Temporal lobe (tissue), 2 donors: ENCODE measurements around a stretch of chr7.

GRCh38 chr7:24596770-24597946 lies 23.9 kb downstream of the PALS2 start:
- RAMPAGE, long total RNA, result no peak

GRCh38 chr7:24688491-24689131 lies 68.7 kb downstream of the GSDME start:
- RAMPAGE, long total RNA, result no peak

- RAMPAGE, long total RNA, result no peak
Observed at GRCh38 chr7:24719352-24719512, 38.0 kb downstream of the GSDME start.

DNA sequence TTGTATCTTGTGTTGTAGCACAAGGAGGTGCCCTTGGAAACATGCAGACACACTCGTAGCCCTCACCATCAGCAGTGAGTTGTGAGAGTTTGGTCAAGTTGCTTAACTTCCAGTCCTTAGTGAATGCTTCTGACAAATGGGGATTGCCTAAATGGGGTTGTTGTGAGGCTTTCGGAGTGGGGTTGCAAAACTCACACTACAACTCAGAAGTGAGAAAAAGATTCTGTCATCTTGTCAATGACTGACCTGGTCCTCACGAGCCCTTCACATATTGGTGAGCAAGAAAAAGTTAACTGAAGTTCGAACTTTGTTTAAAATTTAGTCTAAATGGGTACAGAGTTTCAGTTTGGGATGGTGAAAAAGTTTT lies 29.1 kb upstream of the GSDME start:
- RAMPAGE, long total RNA, result no peak

- RAMPAGE, long total RNA, result no peak
Observed at GRCh38 chr7:24795037-24795788, 37.9 kb upstream of the GSDME start.

DNA sequence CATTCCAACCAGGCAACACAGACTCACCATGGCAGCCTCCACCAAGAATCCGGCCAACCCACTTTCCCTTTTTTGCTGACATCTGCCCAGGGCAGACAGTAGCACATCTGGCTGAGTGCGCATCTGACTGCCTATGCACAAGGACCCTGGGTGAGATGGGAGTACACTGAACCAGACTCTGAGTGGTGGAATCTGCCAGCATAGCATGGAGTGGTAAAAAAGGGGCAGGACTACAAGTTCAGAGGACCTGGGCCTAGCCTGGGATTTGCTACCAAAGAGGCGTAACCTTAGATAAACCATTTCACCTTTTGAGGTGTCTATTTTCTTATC lies 16.6 kb downstream of the OSBPL3 start:
- RAMPAGE, long total RNA, result no peak

DNA sequence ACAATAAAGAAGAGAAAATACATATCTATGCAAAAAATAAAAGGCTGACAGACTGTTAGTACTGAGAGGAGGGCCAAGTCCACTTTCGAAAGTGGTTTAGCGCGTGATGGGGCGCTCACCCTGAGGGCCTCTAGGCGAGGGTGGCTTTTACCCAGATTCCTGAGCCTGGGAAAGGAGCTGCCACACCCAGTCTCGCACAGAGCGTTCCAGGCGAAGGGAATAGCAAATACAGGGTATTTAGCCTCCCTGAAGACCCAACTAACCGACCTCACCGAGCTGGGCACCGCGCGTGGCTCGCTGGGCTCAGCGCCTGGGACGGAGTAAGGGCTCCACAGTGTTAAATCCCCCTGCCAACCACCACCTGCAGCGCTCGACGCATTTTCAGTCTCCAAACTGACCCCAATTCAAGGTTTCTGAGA lies 1.2 kb upstream of the OSBPL3 start:
- RAMPAGE, long total RNA, result no peak

- RAMPAGE, long total RNA, result no peak
Observed at GRCh38 chr7:25121780-25122427, 3.2 kb downstream of the CYCS start.

GRCh38 chr7:25123863-25124212 lies 1.2 kb downstream of the CYCS start:
- RAMPAGE, long total RNA, result no peak

DNA sequence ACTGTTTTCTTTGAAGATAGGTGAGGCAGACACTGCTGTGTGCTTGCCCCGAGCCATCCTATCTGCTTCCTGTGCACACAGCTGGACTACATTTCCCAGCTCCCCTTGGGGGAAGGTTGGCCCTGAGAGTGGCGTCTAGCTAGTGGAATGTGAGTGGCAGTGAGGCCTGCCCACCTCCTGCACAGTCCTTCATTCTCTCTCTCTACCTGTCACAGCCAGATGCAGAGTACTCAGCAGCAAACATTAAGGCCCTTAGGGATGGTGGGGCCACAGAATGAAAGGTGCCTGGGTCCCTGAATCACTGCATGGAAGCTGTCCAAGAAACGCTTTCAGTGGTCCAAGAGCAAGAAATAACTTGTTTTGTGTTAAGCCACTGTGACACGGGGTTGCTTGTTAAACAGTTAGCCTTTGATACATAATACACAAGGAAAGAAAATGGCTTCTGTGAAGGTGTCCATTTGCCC lies 257.7 kb upstream of the NFE2L3 start:
- RAMPAGE, long total RNA, result no peak

DNA sequence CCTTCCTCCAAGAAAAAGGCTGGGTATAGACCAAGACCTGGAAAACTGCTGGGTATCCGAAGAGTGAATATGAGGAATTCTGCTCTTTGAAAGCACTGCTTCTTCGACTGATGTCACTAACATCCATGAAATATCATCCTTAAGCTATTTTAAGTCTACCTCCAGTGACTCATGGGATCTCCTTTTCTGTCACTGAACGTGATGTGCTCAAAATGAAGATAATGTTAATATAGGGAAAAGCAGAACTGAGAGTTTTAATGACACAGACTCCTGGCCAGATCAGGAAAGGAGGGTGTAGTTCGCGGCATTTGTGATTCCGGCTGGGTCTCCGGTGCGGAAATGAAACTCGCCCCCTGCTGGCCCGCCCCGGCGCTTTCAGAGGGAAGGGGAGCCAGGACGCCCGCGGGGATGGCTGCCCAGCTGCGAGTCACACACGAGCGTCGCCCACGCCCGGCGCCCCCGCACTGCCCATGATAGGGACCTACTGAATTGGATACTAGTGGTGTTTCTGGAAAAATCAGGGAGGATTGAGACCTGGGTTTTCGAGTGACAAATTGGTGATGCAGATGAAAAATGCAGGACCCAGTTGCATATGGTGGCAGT lies 256.7 kb upstream of the NFE2L3 start:
- RAMPAGE, long total RNA, result no peak

DNA sequence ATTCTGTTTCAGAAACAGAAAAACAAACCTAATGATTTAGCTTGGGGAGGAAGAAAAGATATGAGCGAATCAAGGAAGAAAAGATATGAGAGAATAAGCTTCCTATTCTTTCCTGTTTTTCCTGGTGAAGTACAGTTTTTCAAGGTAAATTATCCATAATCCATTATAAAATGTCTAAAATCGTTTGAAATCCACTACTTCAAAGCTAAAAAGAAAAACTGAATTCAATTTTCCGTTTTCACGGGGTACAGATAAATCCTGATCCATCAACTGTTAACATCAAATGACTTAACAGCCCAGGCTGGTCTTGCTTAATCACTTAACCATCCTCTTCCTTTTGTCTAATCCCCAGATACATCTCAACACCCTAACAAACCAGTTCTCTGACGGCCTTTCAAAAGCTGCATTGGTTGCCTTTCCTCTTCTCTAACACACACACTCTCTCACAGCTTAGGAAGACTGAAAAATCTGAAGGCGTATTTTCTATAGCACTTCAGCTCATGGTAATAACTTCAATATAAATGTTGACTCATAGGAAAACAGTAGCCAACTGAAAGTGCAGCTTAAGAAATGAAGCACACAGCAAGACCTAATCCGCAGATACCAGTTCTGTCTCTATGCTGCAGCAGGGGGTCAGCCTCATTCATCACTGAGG lies 212.0 kb upstream of the NFE2L3 start:
- RAMPAGE, long total RNA, result no peak

- RAMPAGE, long total RNA, result no peak
Observed at GRCh38 chr7:26185130-26185496, 15.4 kb downstream of the HNRNPA2B1 start.

GRCh38 chr7:26189450-26190462 lies 10.8 kb downstream of the HNRNPA2B1 start:
- RAMPAGE, long total RNA, result no peak

DNA sequence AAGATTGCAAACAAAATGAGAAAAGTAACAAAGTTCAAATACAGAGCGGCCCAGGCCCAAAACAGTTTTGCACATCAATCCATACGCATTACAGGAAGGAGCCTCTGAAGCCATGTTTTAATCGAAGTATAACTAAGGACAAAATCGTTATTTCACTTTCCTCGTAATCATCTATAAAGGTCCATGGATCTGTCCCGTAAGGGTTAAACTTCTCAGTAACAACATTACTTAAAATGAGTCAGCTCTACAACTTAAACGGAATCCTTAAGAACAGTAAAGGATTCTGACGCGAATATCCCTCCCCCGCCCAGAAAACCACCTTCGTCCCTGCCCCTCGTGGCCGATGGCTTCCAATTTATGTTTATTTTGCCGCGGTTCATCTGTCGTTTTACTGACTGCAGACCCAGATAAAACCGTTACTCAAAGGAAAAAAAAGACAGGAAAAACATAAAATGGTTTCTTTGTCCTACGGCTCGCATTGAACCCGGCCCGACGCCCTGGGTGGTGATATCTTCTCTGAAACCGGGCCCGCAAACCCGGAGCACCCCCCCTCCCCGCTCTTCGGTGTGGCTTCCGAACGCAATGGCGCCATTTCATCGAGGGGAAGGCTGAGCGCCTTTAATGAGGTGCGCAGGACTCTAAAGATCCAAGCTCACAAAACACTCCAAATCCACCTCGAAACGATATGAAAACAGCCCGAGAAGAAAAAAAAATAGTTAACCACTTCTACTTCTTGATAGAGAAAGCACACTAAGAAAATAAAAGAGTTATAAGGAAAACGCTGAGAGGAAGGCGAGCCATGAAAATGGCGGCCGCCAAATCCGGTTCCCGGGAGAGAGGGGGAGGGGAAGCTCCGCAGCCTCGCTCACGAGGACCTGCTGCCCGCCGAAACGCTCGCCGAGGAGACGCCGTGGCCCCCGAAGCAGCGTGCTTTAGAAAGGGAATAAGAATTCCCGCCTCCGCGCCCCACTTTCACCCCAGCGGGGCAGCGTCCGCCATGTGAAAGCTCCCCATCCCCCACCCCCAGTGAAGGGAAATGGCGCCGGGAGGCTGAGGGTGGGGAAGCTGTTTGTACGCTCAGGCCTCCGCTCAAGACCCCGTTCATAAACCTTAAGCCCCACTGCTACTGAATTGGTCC lies 847 bp downstream of the HNRNPA2B1 start:
- RAMPAGE, long total RNA, result no peak

GRCh38 chr7:26367087-26367846 lies 75.6 kb downstream of the SNX10 start:
- RAMPAGE, long total RNA, result no peak

DNA sequence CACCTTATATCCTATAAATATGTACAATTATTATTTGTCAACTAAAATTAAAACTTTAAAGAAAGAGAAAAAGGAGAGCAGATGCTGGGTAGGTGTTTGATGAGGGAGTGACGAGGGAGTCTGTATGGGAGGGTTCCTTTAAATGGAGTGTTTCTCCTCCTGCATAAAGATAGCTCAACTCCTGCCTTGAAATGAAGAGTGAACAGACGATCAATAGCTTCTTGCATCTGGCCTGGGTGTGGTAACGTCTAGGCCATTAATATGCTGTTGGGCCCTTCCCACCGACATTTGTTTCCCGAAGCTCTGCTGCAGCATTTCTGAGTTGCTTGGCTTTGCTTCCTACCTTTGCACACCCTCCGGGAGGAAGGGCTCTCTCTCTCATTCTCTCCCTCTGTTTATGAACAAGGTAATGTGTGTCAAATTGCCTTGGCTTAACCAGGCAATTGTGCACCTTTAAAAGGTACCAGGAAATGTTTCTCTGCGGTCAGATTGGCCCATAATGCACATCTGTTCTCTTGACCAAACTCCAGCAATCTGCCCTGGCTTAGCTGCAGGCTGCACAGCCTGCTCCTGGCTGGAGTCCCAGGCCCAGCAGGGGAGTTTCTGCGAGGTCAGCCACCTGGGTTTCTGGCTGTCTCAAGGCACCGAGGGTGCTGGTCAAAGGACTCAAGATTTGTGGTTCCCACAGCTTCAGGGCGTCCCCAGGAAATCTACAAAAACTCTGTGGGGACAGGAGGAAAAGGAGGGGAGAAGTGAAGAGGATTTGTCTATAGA lies 223.7 kb downstream of the SNX10 start:
- RAMPAGE, long total RNA, result no peak

DNA sequence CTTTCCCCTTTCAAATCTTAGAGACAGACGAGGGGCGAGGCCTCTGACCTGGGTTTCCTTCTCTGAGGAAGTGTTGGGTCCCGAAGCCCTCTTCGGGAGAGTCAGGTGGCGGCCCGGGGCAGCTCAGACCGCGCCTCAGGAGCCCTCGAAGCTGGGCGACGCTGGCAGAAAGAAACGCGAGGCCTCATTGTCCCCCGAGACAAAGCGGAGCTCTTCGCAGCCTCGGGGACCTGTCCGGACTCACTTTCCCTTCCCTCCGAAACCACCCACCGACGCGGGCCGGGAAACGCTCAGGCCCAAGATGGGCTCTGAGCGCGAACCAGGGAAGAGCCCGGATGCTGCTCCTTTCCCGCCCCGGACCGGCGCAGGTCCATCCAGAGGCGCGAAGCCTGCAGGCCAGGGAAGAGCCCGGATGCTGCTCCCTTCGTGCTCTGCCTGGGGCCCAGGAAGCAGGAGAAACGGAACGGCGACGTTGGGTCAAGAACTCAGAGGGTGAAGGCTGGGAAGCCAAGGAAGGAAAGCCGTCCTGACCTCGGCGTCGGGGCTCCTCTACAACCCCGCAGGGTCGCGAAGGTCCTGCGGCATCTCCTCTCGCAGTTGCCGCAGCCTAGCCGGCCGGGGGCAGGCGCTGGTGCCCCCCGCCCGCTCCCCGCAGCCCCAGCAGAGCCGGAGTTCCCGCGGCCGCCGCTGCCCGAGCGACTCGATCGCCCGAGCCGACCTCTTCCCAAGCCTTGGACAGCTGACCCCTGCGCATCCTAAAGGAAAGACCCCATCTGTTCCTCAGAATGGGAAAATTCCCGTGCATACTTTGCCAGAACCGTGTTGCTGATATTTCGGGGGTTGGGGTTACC lies 7.8 kb downstream of the HOXA1 start:
- RAMPAGE, long total RNA, result no peak

- RAMPAGE, long total RNA, result no peak
Observed at GRCh38 chr7:27096792-27097891, 1.3 kb upstream of the HOXA1 start.

DNA sequence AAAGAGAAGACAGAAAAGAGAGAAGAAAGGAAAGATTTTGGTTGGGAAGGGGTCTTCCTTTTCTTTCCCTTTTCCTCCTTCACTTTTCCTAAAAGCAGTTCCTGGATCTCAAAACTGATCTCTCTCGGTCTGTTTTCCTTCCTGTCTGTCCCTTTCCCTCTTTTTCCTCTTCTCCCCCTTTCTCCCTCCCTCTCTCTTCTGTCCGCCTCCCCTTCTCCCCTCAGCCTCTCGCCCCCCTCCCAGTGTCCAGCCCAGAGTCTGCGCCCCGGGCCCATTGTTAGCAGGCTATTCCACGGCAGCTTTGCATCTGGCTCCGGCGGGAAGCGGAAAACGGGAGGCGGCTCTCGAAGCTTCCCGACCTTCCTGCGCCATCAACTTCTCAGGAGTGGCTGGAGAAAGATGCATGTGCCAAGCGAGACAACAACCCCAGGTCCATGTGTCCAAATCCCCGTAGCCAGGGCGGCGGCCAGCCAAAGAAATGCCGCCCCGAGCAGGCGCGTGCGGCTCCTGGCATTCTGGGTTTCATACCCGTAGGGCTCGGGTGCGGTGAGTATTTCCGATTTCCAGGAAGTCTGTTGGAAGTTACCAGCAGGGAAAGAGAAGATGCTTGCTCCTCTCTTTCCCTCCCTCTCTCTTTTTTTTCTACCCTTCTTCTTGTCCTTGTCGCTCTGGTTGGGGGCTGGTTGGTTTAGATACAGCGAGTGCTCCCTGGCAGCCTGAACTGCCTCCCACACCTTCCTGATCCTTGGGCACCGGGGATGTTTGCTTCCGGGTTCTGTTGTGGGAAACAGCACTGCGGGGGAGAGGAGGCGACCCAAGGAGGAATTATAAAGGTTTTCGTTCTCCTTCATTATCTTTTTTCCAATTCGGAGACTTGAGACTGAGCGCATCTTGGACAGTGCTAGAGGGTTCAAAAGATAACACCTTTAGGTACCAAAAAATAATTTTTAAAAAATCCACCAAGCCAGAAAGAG lies 1.1 kb upstream of the HOXA2 start:
- RAMPAGE, long total RNA, result no peak